Progenitor cell of endocrine pancreas (in vitro differentiated cells): ENCODE measurements around a stretch of chr21.

DNA sequence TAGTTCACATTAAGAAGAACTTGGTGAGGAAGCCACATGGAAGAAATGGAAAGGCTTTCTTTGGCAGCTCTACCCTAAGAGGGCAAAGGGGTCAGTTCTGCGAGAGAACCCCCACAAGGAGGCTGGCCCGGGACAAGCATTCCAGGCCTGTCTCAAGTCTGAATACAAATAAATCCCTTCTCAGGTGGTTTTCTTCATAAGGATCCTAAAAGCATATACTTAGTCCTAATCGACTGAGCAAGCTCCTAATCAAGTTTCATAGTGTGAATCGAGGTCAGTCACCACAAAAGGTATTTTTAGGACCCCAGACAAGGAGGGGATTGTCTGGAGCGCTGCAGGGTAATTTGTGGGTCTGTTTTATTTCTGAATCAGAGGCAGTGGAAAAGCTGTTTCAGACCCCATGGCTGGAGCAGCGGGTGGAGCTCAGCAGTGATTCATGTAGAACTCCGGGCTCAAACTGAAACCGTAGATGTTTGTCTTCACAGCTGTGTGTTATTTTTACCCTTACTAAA is 63.2 kb downstream of the ERG start:
- PRO-cap: no peak

GRCh38 chr21:38475994-38476842 is 22.1 kb downstream of the ERG start:
- PRO-cap: no peak

DNA sequence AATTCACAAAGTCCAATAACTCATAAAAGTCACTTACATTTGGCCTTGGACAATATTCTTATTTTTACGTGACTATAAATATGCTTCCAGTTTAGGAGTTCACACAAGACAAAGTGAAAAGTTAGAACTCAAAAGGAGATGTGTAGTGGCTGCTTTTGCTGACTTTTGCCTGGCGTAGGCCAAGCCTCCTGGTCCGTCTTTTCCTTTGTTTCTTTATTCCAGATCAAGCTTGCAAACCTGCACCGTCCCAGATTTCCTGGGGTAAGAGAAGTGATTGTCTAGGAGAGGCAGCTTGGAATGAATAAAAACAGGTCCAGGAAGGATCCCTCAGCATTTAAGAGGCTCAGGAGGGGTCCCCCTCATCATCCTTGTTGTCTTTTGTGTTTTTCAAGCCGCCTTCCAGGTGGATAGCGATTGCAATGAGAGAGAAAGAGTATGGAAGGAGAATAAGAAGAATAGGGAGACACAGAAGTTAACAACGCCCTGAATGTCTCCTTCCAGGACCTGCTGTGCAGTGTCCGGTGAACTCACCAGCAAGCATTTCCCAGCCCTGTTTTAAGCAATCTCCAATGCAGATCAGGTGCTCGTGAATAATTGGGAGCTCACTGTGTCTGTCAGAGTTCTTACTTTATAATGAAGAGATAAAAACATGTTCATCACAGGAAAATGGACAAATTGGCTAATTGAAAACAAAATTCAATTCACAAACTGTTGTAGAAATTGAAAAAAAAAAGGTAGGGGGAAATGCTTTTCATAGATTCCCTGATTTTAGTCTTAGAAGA is 8.6 kb downstream of the ERG start:
- PRO-cap: no peak

GRCh38 chr21:38493734-38494548 is 4.3 kb downstream of the ERG start:
- PRO-cap: no peak

GRCh38 chr21:38495234-38495628 is 3.0 kb downstream of the ERG start:
- PRO-cap: no peak

- PRO-cap: no peak
These were observed 2.5 kb downstream of the ERG start for GRCh38 chr21:38495696-38496271.

DNA sequence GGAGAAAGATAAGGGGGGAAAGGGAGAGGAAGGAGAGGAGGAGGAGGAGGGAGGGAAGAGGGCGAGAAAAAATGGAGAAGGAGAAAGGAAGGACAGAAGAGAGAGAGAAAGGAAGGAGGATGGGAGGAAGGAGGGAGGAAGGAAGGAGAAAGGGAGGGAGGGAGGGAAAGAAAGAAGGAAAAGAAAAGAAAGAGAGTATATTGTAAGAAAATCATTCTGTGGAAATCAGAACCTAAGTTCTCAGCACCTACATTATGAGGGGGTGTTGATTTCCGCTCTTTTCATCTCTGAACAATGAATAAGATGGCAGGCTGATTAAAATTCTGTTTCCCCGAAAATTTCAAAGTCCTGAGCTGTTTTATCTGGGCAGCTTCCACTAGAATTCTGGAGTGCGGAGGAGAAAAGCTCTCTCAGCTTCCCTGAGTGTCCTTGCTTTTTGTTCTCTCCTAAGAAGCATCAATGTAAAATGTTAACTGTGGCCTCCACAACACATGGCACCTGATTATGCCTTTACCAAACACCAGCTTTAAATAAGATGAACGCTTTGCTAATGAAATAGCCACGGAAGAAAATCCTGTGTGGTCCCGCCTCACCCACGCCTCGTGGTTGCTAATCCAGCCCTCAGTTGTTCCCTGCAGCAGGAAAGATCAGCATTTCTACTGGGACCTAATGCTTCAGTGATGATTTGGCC is 1.6 kb upstream of the ERG start:
- PRO-cap: no peak

DNA sequence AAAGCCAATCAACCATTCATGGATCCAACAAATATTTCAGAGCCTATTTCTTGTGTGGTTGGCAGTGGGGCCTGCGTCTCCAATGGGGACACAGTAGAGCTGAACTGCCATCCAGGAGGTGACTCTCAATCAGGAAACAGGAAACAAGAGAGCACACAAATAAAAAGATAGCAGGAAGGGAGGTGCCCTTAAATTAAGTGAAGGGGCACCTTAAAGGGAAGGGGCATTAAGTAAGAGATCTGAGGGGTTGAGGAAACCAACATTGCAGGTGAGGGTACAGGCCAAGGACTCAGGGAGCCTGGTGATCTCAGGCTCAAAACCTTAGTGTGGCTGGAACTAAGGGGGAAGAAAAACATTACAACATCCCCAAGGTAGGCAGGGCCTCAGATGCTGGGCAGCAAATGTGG is 64.2 kb upstream of the ETS2 start:
- PRO-cap: no peak

- PRO-cap: no peak
These were observed 10.8 kb upstream of the ETS2 start for GRCh38 chr21:38794891-38795309.

GRCh38 chr21:38812940-38813684 is 7.4 kb downstream of the ETS2 start:
- PRO-cap: no peak

DNA sequence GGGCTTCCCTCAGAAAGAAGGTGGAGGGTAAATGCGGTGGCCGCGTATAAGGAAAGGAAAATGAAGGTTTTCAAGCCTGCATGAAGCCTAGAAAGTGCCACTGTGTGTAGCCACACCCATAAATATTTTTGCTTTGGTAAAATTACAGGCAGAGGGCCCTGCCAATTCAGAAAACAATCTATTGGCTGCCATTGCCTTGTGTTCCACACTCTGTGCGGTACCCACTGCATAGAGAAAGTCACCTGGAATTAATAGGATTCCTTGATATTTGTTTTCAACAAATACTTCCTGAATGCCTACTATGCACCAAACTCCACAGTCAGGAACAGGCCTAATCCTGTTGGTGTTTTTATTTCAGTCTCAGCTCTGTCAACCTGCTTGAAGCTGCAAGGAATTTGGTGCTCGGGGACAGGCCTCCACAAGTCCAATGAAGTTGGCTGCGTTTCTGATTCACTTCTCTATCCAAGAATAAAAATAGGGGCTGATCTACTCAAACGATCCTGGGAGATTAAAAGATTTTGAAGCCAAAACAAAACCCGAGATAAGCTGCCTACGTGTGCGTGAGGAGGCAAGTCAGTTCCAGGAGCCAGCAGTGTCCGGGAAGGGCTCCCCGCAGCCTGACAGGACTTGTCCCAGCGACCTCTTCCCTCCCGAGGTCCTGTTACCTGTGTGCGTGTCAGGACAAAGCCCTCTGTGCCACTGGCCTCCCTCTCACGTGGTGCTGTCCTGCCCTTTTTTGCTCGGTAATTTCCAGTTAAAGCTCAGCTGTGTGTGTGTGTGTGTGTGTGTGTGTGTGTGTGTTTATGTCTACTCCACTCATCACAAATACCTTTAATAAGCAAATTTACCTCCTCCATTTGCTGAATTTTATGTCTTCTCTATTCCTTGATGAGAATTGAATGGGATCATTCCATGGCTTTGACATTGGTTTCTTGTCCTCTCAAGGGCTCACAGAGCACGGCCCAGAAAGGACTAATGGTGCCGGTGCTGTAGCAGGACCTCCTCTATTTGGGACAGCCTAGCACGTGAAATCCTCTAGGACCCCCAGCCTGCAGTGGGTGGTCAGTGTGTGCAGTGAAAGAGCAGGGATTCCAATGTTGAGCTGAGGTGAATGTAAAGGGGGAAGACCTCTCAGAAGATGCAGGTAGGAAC is 98.0 kb downstream of the ETS2 start:
- PRO-cap: no peak

DNA sequence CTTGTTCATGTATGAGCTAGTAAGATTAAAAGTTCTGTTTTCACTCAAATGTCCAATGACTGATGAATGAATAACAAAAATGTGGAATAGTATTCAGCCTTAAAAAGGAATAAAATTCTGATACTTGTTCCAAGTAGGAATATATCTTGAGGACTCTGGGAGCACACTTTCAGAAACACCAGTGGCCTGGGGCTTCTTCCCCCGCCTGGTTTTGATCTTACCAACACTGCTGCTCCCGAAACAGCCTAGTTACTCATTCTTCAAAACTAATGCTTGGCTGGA is 115.8 kb downstream of the ETS2 start:
- PRO-cap: no peak

- PRO-cap: no peak
These were observed 168.5 kb downstream of the PSMG1 start for GRCh38 chr21:39014655-39015185.

GRCh38 chr21:39047906-39048414 is 135.3 kb downstream of the PSMG1 start:
- PRO-cap: no peak

GRCh38 chr21:39055030-39055901 is 128.0 kb downstream of the PSMG1 start:
- PRO-cap: no peak

GRCh38 chr21:39208904-39209293 is 25.6 kb upstream of the PSMG1 start:
- PRO-cap: no peak

- PRO-cap: no peak
These were observed 2.8 kb upstream of the BRWD1 start for GRCh38 chr21:39316135-39316702.

GRCh38 chr21:39319025-39319720 is 5.7 kb upstream of the BRWD1 start:
- PRO-cap: no peak

DNA sequence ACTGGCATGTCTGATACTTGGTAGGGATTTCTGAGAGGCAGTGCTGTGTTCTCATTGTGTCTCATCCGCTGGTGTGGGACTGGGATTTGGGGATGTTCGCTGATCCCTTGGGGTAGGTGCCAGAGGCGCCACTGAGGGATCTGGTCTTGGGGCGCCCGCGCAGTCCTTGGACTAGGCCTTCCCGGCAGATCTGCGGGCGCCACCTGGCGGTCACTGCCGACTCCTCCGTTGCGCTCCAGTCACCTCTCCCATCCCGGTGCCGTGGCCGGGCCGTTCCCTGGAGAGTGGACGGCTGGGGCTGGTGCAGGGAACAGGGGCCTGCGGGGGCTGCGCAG is 8.4 kb downstream of the GET1 start:
- PRO-cap: no peak

- PRO-cap: no peak
These were observed 1.2 kb downstream of the SH3BGR start for GRCh38 chr21:39452952-39453469.